ENCODE measurements around a stretch of chr15.

DNA sequence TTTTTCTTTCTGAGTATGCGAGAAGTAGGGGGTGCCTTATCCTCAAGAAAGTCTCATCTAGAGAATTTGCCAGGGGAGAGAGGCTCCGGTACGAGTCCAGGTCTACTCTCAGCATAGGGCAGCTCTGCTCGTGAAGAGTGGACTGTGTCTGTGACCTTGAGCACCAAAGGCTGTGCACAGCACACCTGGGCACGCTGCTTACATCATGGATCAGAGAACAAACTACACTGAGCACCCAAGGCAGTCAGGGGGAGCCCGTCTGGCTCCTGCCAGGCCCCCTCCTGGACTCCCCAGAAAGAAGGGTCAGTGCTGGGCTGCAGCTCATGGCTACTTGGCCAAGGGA is 35.8 kb downstream of the PCSK6 start:
- RRBS: no CpG with 5 or more reads among the region's 6 CpGs

Measured in GM12892 (cell line).